ENCODE measurements around the genes RPL9 and CHRNA9.

DNA sequence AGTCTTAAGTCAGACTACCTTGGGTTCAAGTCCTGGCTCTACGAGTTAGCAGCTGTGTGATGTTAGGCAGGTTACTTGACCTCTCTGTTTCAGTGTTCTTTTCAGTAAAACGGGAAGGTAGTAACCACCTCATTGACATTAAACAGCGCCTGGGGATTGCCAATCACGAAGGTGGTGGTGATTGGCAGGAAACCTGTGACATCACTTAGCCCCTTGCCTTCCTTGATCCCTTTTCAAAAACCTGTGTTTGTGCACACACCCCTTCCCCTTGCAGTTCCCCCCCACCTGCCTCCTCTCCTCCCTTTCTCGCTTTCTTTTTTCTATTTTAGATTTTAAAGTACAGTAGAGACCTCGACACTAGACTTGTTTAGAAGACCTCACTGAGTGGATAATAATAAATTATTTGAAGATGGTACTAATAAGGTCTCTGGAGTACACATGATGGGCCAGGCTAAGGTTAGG, 7.7 kb downstream of the KLF3 start:
- PRO-cap, result no peak

GRCh38 chr4:38678628-38679329, 14.8 kb downstream of the KLF3 start:
- PRO-cap, result no peak

GRCh38 chr4:38762528-38763060, 20.2 kb downstream of the TLR10 start:
- PRO-cap, result no peak

- PRO-cap, result no peak
Measured at GRCh38 chr4:39045540-39045800, 13.3 kb upstream of the TMEM156 start.

GRCh38 chr4:39117700-39118397, 55.8 kb downstream of the KLHL5 start:
- PRO-cap, result no peak

DNA sequence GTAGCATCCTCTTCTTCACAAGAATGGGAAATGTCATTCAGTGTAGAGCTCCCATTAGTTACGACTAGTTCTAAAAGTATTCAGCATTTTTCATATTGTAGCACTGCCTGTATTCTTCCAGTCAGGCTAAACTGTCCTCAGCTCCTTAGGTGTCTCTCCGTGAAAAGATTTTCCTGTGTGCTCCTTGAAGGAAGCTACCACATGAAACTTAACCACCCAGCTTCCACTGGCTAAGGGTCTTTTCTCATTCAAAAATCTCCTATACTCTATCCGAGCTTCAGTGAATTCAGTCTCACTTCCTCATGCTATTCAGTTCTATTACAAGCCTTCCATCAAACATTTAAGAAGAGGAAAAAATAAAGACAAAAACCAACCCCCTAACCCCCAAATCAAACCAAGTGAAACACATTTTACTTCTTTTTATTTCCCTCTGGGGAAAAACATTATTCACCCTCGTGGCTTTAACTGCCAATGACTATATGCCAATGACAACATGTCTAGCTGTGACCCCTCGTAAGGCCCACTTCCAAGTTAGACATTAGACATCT, 16.2 kb upstream of the WDR19 start:
- PRO-cap, result no peak

DNA sequence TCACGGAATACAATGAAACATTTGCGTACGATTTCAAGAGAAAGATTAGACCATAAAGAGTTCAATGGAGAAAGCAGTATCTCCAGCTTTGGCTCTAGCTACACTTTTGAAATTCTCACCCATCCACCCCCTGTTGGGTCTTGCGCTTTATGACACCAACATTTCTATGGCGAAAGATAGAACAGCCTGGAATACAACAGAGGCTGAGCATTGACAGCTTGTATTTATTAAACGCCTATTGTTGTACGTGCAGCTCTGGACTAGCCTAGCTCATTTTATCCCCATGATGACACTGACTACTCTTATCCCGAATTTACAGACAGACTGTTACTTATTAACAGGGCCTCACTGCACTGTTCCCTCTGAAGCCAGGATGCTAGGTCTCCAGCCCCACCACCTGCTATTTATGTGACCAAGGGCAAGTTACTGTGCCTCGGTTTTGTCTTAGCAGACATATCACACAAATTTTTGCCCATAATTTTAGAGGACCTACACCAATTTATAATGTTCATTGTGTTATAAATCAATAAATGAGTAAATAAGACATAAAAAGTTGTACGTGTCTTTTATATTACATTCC, 1.0 kb upstream of the RFC1 start:
- PRO-cap, result no peak

- PRO-cap, result no peak
Measured at GRCh38 chr4:39413685-39414168, 7.0 kb downstream of the KLB start.

DNA sequence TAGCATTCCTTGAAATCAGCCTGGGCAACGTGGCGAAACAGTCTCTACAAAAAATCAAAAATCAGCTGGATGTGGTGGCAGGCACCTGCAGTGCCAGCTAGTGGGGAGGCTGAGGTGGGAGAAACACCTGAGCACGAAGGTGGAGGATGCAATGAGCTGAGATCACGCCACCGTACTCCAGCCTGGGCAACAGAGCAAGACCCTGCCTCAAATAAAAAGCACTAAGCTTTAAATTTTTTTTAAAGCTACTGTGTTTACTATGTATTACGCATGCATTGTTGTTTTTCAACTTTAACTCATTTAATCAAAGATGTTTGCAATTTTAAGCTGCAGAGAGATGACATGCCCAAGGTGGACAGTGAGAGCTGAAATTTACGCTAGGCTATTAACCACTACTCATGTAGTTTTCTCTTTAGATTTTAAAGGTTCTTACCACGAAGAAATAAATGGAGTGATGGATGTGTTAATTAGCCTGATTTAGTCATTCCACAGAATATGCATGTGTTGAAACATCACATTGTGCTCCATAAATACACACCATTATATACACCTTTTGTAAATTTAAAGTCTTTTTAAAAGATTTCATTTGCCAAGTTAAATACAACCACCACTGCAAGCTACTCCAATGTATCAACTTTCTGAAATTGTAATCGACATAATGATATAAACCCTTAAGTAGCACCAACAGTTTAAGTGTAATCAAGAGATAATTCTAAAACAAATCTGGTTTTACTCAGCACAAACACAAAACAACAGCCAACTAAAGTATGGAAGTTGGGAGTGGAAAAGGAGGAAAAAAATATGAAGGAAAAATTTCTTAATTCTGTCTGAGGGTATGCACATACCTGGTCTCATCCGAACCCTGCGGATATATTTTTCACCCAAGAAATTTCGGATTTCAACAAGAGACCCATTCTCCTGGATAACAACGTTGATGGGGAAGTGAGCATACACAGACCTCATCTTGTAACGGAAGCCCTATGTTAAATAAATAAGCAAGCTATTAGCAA, 2.9 kb downstream of the RPL9 start:
- PRO-cap, result no peak

- PRO-cap, result unidirectional peak, plus-strand start at chr4:39458550; bidirectional peak, plus-strand start at chr4:39459075, minus-strand start at chr4:39458922
Measured at GRCh38 chr4:39457874-39458998, at the start of gene RPL9. RPL9 (minus strand) TSS chr4:39458922.

DNA sequence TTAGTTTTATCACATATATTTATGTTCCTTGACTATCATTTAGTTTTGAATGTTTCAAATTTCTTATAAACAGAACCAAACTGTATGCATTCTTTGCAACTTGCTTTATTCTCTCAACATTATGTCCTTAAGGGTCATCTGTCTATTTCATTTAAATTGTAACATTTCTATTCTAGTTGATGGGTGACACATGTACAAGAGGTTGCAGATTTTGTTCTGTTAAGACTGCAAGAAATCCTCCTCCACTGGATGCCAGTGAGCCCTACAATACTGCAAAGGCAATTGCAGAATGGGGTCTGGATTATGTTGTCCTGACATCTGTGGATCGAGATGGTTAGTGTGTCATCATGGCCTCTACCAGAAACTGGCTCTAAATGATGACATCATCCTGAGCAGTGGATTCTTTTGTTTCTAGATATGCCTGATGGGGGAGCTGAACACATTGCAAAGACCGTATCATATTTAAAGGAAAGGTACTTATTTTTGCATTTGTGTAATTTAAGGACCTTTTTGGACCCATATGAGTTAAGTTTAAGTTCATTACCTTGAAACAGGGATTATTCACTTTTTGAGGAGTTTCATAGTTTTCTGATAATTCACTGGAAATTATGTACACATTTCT, 6.1 kb downstream of the LIAS start:
- PRO-cap, result no peak

GRCh38 chr4:39565970-39566679, 38.9 kb upstream of the UGDH start:
- PRO-cap, result bidirectional peak, plus-strand start at chr4:39566492, minus-strand start at chr4:39566362

- PRO-cap, result no peak
Measured at GRCh38 chr4:39719869-39720402, 22.0 kb downstream of the UBE2K start.

DNA sequence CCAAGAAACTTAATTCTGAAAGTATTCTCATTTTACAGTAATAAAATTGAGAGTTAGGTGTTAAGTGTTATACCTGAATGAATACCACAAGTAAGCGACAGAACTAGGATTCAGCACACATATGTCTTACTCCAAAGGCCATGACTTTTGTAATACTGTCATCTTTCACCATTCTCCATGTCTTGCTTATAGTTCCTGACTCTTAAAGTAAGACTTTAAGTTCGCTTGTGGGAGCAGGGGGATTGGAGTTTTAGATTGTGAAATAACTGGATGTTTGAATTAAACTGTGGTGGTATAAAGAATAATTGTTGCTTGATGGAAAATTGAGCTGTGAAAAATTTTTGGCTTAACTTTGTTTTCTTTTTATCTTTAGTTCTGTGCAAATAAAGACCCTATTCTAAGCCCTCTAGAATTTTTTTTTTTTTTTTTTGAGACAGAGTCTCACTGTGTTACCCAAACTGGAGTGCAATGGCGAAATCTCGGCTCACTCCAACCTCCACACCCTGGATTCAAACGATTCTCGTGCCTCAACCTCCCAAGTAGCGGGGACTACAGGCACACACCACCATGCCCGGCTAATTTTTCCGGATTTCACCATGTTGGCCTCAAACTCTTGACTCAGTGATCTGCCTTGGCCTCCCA, 35.9 kb downstream of the UBE2K start:
- PRO-cap, result no peak

DNA sequence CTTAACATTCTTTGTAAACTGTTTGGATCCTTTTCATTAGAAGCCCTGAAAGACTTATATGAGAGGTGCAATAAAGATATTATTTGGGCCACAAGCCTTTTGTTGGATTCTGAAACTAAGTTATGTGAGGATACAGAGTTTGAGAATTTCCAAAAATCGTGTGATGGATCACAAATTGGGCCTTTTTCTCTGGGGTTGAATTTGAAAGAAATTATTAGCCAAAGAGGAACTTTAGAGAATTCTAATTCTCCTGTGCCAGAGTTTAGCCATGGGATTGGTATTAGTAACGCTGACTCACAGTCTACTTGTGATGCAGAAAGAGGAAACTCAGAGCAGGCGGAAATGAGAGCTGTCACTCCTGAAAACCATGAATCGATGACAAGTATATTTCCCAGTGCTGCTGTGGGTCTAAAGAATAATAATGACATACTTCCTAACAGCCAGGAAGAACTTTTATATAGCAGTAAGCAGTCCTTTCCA, 64.8 kb downstream of the N4BP2 start:
- PRO-cap, result no peak

- PRO-cap, result no peak
Measured at GRCh38 chr4:40192621-40193559, 3.9 kb upstream of the RHOH start.

GRCh38 chr4:40311750-40312518, 23.2 kb upstream of the CHRNA9 start:
- PRO-cap, result no peak

DNA sequence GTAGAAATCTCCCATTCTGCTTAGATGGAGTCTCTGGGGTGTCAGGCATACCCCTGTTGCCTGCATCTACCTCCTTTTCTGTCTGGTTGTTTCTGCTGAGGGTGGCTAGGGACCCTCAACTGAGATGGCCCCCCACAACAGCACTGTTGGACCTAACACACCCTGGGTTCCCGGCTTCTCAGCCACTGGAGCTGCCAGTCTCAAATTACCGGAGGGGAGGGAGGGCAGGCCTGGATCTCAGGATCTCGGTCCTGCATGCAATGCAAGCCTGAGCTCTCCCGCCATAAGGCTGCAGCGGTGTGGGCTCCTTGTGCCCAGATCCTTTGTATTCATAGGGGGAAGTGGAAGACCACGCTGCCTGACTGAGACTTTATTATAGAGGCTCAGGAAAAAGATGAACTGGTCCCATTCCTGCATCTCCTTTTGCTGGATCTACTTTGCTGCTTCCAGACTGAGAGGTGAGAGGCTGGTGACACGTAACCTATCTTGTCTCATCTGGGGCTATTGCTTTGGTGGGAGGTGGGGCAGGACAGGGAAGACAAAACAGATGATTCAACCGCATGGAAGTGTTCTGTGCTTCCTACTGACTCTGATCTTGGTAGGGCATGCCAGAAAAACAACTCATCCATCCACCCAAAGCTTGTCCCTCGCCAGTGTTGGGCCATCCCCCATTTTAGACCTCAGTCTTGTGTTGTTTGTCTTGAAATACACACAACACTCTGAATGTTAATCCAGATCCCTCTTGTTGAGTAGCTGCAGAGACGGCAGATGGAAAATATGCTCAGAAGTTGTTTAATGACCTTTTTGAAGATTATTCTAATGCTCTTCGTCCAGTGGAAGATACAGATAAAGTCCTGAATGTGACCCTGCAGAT, at the start of gene CHRNA9:
Gene CHRNA9, plus strand, starts transcription at position 260 of the 874 bp plus-strand sequence.
- PRO-cap, result no peak

- PRO-cap, result no peak
Measured at GRCh38 chr4:40363449-40363944, 28.4 kb downstream of the CHRNA9 start.

DNA sequence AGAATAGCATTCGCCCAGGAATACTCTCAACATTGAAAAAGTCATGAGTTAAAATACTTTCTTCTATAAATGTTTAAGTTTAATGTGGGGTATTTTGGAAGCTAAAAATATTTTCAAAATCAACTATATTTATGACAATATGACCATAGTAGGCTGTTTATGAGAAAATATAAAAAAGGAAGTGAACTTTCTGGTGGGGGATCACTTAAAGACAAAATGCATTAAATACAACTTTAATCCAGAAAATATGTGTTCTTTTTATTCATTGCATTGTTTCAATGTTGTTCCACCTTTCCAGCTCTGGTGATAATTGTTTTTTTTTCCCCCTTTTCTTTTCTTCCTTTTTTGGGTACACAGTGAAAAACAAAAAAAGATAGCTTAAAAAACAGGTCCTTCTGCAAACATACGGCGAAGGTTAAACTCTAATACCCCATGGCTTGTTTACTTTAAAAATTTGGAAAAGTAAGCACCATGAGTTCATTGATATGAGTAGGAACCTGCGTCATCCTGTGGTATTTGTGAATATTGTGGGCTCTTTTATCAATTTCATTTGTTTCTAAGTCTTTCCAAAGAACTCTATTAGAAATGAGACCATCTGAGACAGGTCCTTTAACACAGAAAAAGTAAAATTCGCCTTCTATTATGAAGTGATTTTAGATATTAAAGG, 123.4 kb downstream of the CHRNA9 start:
- PRO-cap, result no peak

All from anterior vena cava (tissue), 1 donor.